Epithelial cell of proximal tubule (primary cell): ENCODE data around the gene LDHAL6A.

DNA sequence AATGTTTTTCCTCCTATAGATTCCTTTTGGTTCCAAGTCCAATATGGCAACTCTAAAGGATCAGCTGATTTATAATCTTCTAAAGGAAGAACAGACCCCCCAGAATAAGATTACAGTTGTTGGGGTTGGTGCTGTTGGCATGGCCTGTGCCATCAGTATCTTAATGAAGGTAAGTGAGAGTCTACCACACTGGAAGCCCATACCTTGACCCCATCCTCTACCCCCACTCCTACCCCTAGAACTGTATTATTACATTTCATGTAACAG is 2.4 kb downstream of the LDHA start:
- RAMPAGE, long total RNA = no peak

GRCh38 chr11:18455475-18456258 is at the start of gene LDHAL6A:
Gene LDHAL6A (plus strand): TSS chr11:18455856.
- RAMPAGE, long total RNA = no peak
- RRBS = 32% methylated on average over 15 of the region's 45 CpGs

DNA sequence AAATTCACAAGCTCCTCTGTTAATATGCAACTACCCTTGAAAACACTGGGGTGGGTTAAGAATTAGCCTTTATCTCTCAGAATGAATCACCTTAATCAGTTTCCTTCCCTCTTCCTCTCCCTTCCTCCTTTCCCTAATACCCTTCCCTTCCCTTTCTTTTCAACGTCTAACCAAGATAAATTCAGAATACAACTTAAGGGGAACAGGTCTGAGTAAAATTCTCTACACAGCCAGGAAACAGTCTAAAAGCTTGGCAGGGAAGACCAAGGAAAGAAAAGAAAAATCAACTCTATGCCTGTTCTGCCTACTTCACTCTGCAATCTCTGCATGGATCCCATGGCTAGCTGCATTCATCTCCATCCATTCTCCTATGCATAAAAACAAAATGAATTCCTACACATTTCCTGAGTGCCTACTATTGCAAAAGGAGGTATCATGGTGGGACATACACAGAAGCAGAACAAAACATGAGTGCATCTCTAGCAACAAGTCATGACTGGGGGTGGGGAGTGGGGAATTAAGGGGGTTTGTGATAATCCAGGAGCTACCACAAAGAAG is 15.2 kb downstream of the UEVLD start:
- RAMPAGE, long total RNA = no peak
- RRBS = no CpG with 5 or more reads among the region's 1 CpG

GRCh38 chr11:18650680-18651522 is 16.8 kb upstream of the SPTY2D1 start:
- RAMPAGE, long total RNA = no peak
- RRBS = no CpG with 5 or more reads among the region's 22 CpGs

DNA sequence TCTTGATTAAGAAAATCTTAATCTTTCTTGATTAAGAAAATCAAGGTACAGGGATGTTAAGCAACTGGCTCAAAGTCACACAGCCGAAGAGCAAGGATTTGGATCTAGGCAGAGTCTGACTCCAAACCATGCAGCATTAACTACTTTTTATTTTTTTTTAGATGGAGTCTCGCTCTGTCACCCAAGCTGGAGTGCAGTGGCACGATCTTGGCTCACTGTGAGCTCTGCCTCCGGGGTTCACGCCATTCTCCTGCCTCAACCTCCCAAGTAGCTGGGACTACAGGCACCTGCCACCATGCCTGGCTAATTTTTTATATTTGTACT is 20.5 kb upstream of the SPTY2D1 start:
- RAMPAGE, long total RNA = no peak
- RRBS = no CpG with 5 or more reads among the region's 5 CpGs

DNA sequence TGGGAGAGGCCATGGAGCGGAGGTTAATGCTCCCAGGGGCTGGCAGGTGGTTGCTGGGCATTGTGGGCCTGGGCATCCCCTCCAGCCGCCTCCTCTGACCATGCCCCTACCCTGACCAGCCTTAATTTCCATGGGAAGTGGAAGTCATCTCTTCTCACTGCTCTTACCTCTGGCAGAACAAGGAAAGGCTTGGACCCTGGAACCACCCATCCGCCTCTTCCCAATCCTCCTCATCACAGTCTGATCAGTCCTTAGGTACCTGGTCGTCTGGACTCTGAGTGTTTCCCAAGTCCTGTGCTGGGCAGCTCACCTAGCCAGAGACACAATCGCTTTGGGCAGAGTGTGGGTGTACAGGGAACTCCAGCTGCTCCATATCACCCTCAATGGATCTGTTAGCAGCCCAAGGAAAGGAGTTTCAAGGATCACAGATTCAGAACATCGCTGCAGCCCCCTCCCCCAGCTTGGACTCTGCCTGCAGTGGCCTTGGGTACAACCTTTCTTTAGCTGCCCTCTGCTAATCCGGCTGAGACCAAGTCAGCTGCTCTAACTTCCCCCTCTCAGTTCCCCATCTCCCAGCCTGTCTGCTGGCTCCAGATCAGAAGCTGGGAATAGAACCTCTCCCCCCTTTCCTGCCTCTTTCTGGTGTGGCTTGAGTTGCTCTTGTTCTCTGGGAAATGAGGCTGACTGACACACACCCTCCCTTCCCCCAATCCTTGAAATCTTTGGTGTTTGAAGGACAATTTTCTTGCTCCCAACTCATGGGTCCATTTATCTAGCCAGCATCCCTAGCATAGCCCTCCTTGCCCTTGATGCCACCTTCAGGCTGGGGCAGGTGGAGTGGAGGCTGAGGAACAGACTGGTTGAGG is 1.2 kb downstream of the TMEM86A start:
- RAMPAGE, long total RNA = no peak
- RRBS = no CpG with 5 or more reads among the region's 7 CpGs

DNA sequence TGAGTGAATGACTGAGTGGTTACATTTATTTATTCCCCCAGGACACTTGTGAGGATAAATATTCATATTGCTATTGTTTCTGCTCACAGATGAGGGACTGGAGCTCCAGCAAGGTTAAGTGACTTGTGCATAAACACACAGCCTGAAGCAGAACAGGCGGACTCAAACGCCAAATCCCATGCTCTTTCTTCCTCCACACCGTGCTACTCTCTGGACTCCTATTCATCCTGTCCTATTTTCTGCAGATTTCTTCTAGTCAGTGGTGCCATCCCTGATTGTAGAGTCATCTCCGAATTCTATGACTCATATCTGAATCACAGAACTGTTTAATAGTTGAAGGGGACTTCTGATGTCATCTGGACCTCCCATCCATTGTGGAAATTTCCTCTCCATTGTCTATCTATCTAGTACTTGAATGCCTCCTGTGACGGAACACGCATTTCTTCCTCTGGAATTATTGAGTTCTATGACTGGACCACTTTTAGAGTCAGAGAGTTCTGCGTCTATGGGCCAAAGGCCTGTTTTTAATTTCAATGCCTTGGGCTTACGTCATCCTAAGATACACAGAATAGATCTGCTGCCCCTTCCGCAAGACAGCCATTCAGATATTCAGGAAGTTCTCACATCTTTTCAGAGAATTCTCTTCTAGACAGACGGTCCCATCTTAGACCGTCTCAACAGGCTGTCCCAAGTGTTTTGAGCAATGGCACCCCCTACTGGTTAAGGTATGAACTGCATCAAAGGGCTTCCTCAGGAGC is 27.7 kb downstream of the PTPN5 start:
- RAMPAGE, long total RNA = no peak
- RRBS = no CpG with 5 or more reads among the region's 11 CpGs

DNA sequence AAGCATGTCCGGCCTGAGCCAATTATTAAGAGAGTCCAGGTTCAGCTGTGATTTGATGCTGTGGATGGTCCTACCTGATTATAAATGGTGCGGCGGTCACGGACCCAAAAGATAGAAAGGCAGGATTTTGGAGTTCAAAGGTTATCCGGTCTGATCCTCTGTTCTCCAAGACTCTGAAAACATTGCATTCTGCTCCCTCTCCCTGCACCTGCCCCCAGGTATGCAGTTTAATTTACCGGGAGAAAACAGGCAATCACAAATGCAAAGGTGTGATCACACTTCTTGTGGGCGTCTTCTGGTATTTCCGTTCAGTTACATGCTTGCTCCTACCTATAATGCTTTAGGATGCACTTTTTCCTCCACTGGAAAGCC is 15.7 kb downstream of the PTPN5 start:
- RAMPAGE, long total RNA = no peak
- RRBS = 67% methylated on average over 2 of the region's 8 CpGs

GRCh38 chr11:19208881-19209616 is 7.3 kb upstream of the CSRP3 start:
- RAMPAGE, long total RNA = no peak
- RRBS = no CpG with 5 or more reads among the region's 4 CpGs

- RAMPAGE, long total RNA = no peak
- RRBS = no CpG with 5 or more reads among the region's 6 CpGs
Measured at GRCh38 chr11:19277459-19277899, 36.7 kb upstream of the E2F8 start.

- RAMPAGE, long total RNA = no peak
- RRBS = no CpG with 5 or more reads among the region's 4 CpGs
Measured at GRCh38 chr11:19432148-19433249, 191.8 kb upstream of the E2F8 start.

DNA sequence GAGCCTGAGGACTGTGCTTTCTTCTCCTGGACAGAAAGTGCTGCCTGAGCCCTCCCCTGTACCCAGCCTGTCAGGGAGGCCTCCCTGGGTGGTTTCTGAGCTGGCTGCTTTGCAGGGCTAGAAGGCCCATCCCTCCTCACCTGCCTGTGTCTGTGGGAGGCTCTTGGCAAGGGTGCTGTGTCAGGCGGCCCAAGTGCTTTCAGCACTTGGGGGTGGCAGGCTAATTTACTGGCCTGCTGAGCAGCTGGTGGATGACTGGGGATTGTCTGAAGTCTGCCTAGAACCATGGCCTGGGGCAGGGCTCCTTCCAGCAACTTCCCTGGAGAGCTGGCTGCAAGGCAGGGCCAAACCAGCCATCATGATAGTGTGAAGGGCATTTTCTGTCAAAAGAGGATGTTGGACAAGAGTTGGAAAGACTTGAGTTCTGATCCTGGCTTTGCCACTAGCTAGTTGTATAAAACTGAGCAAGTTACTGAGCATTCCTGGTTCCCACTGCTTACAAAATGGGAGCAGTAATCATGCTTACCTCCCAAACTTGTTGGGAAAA is 138.9 kb upstream of the NAV2 start:
- RAMPAGE, long total RNA = no peak
- RRBS = no CpG with 5 or more reads among the region's 1 CpG

DNA sequence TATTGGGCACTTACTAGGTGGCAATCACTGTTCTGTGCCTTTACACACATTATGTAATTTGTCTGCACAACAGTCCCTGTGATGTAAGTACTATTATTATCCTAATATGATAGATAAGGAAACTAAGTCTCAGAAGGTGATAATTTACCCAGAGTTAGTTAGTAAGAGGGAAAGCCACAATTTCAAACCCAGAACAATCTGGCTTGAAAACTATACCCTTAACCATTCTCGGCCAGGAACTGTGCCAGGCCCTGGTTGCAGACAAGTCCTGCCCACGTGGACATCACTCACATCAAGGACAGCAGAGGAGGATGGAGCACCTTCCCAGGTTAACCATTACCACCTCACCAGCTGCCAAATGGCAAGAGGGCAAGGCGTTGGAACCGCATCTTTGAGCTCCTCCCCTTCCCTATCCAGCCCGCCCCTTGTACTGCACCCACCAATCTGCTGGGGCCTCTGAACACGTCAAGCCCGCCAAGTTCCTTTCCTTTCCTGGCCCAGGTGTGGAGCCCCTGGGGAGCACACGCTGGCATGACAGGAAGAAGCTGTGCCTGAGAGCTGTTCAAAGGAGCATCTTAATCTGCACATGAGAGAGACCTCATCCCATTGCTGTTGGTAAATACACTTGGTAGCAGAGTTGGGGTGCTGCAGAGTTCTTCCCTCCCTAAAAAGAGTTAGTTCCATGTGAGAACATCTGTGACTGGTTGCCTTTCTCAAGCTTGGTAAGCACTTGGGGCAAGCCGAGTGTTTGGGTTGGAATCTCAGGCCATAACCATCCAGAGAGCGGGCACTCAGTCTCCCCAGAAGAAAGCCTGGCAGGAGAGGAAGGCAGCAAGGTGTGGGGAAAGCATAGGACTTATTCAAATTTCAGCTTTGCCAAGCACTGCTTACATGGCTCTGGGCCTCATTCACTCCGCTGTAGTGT is 78.6 kb downstream of the NAV2 start:
- RAMPAGE, long total RNA = no peak
- RRBS = no CpG with 5 or more reads among the region's 11 CpGs

GRCh38 chr11:19980643-19981880 is 179.2 kb downstream of the DBX1 start:
- RAMPAGE, long total RNA = no peak
- RRBS = no CpG with 5 or more reads among the region's 11 CpGs

GRCh38 chr11:19988420-19989144 is 171.7 kb downstream of the DBX1 start:
- RAMPAGE, long total RNA = no peak
- RRBS = no CpG with 5 or more reads among the region's 5 CpGs

DNA sequence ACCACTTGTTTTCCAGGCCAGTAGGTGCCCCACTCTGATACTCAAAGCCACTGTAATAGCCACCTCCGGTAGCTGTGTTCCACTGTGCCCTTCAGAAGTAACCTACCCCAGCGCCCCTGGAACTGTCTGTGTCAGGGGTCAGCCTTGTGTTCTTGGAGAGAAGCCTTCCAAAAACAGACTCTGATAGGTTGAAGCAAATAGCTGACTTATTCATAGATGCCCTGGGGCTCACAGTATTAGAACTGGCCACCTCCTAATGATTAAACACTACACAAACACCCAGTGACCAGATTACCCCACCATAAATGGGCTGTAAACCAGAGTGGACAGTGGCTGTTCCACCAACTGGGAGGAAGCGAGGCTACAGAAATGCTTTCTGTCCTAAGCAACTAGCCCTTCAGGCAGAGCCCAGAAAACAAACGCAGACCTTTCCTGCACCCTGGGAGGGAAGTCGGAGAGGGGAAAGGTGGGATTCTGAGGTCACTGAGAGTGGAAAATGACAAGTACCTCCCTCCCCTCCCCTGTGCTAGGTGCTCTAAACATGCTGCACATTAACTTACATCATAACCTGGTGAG is 157.5 kb downstream of the DBX1 start:
- RAMPAGE, long total RNA = no peak
- RRBS = no CpG with 5 or more reads among the region's 5 CpGs

DNA sequence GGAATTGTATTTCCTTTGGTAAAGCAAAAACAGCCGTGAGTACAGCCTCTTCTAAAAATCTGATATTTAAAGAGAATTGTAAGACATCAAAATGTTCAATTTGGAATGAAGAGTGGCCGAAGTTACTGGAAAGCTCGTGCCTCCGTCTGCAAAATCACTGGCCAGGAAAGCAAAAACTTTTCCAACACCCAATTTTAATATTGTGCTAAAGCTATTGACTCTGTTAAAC is 303 bp upstream of the GAS2 start:
- RAMPAGE, long total RNA = no peak
- RRBS = no CpG with 5 or more reads among the region's 4 CpGs

GRCh38 chr11:22667951-22668499 is 1.6 kb downstream of the GAS2 start:
- RAMPAGE, long total RNA = no peak
- RRBS = no CpG with 5 or more reads among the region's 2 CpGs

DNA sequence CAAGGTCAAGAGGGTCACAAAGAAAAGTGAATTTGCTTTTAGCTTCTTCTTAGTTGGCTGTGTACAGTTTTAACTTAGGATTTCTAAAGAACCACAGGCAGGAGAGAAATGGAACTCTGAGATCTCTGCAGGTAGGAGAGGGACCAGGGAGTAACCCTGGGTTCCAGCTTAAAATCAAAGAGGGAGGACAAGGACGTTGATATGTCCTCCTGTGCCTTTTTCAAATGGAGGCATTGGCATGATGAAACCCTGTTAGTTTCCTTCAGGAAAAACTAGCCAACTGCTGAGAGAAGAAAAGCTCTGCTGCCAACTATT is 331.9 kb downstream of the LUZP2 start:
- RAMPAGE, long total RNA = no peak
- RRBS = no CpG with 5 or more reads among the region's 1 CpG

- RAMPAGE, long total RNA = no peak
- RRBS = no CpG with 5 or more reads among the region's 3 CpGs
Measured at GRCh38 chr11:26947370-26948126, 46.4 kb upstream of the FIBIN start.